Endothelial cell of umbilical vein (primary cell): ENCODE measurements around a stretch of chr17.

GRCh38 chr17:68383486-68384319 is 73.6 kb downstream of the WIPI1 start:
- PRO-cap: bidirectional peak, plus-strand start at chr17:68383713, minus-strand start at chr17:68383605; bidirectional peak, plus-strand start at chr17:68384109, minus-strand start at chr17:68384086
CAGE:
- cytosol, long polyA minus RNA: no peak
- cytosol, long polyA plus RNA: no peak
- long polyA plus RNA: no peak
- nucleus, long polyA minus RNA: no peak
- nucleus, long polyA plus RNA: no peak

DNA sequence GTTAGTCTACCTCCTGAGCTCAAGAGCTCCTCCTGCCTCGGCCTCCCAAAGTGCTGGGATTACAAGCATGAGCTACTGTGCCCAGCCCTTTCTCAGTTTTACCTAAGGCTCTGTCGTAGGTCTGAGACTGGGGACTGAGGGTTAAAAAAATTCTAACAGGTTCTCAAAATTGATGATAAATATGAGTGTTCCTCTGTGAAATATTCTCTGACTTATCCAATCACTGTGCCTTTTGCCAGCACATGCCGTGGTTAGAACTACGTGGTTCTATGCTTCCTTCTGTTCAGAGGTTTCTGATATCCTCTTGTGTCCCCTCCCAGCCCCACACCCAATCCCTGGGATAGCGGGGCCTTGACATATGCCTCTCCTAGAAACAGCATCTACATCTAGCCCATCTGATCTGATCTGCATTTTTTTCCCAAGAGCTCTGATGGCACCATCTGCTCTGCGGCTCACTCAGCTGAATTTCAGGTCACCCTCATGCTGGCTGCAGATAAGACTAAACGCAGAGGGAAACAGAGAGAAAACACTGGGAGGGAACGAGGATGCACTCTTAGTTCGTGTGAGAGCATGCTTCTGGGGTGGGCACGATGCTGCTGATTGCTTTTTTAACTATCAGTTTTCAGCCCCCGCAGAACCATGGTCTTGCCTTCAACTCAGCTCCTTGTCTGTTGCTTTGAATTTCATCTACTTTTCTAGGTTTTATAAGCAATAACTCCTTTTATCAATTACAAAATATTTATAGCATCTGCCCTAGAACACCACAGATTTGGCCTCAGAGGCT is 10.7 kb downstream of the WIPI1 start:
- PRO-cap: no peak
CAGE:
- cytosol, long polyA minus RNA: no peak
- cytosol, long polyA plus RNA: no peak
- long polyA plus RNA: no peak
- nucleus, long polyA minus RNA: no peak
- nucleus, long polyA plus RNA: no peak

DNA sequence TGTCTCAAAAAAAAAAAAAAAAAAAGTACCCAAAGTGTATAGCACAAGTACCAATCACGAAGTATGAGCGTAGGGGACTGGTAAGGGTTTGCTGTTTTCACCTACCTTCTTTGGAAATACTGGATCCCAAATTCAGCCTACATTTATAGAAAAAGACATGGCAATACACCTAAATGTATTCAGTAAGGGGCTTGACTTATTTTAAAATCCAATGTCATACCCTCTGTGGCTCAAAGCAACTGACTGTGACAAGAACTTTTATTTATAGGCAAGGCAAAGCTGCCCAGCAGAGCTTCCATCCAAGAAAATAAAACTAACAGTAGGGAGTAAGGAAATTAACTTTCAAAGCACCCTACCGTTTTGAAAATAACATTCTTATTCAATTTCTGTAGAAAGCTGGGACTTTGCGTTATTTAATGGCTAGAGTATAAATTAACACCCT is 1.9 kb downstream of the WIPI1 start:
- PRO-cap: no peak
CAGE:
- cytosol, long polyA minus RNA: no peak
- cytosol, long polyA plus RNA: no peak
- long polyA plus RNA: no peak
- nucleus, long polyA minus RNA: no peak
- nucleus, long polyA plus RNA: no peak

DNA sequence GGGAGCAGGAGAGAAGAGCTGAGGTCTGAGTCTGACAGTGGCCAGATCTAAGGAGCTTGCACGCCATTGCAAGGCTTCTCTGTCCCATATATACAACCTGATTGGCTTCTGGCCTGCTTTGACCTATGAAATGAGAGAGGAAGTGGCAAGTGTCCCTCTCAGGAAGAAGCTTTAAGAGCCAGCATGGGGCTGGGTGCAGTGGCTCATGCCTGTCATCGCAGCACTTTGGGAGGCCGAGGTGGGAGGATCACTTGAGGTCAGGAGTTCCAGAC is 24.0 kb upstream of the PRKAR1A start:
- PRO-cap: no peak
CAGE:
- cytosol, long polyA minus RNA: no peak
- cytosol, long polyA plus RNA: no peak
- long polyA plus RNA: no peak
- nucleus, long polyA minus RNA: no peak
- nucleus, long polyA plus RNA: no peak

GRCh38 chr17:68514683-68515246 is 2.5 kb downstream of the PRKAR1A start:
- PRO-cap: no peak
CAGE:
- cytosol, long polyA minus RNA: no peak
- cytosol, long polyA plus RNA: no peak
- long polyA plus RNA: no peak
- nucleus, long polyA minus RNA: no peak
- nucleus, long polyA plus RNA: no peak

DNA sequence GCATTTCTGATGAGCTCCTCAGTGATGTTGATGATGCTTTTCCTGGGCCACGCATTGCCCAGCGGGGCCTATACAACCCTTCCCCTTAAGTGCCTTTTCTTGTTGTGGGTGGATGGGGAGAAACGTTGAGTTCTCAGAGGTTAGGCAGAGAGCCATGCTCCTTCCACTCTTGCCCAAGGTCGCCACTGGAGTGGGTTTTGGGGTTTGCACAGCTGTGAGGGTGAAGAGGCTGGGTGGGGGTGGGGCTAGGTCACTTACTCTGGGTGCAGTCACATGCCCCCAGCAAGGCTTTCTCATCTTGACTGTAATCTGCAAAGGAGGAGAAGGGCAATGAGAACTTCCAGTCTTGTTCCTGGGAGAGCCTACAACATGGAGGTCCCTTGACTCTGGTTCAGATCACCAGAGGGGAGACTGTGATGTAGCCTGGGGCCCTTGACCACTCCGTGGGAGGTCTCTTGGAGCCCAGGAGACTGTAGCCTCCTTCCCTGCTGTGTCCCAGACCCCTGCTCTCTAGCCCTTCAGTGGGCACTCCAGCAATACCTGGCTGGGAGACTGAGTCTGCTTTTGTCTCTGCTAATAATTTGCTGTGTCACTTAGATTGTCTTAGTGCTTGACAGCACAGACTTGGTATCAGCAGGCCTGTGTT is 42.4 kb downstream of the PRKAR1A start:
- PRO-cap: no peak
CAGE:
- cytosol, long polyA minus RNA: no peak
- cytosol, long polyA plus RNA: no peak
- long polyA plus RNA: no peak
- nucleus, long polyA minus RNA: no peak
- nucleus, long polyA plus RNA: no peak

DNA sequence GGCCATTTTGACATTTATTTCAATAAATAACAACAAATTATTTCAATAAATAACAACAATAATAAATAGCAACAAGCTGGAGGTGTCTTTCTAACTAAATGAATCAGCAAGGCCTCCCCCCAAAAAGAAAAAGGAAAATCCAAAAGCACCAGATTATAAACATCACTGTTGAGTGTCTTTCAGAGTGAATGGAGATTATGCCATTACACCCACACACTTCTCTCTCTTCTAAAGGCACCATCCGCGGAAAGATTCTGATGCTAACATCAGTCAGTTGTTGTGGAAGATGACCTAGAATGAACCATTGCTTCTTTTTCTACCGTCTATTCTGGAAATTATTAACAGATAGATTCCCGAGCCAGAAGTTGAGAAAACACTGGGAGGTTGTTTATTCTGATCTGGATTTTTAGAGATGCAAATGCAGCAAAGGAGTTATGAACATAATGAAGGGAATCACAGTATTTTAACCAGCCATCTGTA is 60.8 kb upstream of the FAM20A start:
- PRO-cap: no peak
CAGE:
- cytosol, long polyA minus RNA: no peak
- cytosol, long polyA plus RNA: no peak
- long polyA plus RNA: no peak
- nucleus, long polyA minus RNA: no peak
- nucleus, long polyA plus RNA: no peak

GRCh38 chr17:68698693-68699159 is 97.6 kb upstream of the FAM20A start:
- PRO-cap: no peak
CAGE:
- cytosol, long polyA minus RNA: no peak
- cytosol, long polyA plus RNA: no peak
- long polyA plus RNA: no peak
- nucleus, long polyA minus RNA: no peak
- nucleus, long polyA plus RNA: no peak

GRCh38 chr17:68776844-68777515 is 175.8 kb upstream of the FAM20A start:
- PRO-cap: no peak
CAGE:
- cytosol, long polyA minus RNA: no peak
- cytosol, long polyA plus RNA: no peak
- long polyA plus RNA: no peak
- nucleus, long polyA minus RNA: no peak
- nucleus, long polyA plus RNA: no peak

- PRO-cap: no peak
CAGE:
- cytosol, long polyA minus RNA: no peak
- cytosol, long polyA plus RNA: no peak
- long polyA plus RNA: no peak
- nucleus, long polyA minus RNA: no peak
- nucleus, long polyA plus RNA: no peak
Observed at GRCh38 chr17:68790820-68791491, 164.2 kb downstream of the ABCA8 start.

- PRO-cap: no peak
CAGE:
- cytosol, long polyA minus RNA: no peak
- cytosol, long polyA plus RNA: no peak
- long polyA plus RNA: no peak
- nucleus, long polyA minus RNA: no peak
- nucleus, long polyA plus RNA: no peak
Observed at GRCh38 chr17:68993126-68993884, 38.1 kb upstream of the ABCA8 start.

DNA sequence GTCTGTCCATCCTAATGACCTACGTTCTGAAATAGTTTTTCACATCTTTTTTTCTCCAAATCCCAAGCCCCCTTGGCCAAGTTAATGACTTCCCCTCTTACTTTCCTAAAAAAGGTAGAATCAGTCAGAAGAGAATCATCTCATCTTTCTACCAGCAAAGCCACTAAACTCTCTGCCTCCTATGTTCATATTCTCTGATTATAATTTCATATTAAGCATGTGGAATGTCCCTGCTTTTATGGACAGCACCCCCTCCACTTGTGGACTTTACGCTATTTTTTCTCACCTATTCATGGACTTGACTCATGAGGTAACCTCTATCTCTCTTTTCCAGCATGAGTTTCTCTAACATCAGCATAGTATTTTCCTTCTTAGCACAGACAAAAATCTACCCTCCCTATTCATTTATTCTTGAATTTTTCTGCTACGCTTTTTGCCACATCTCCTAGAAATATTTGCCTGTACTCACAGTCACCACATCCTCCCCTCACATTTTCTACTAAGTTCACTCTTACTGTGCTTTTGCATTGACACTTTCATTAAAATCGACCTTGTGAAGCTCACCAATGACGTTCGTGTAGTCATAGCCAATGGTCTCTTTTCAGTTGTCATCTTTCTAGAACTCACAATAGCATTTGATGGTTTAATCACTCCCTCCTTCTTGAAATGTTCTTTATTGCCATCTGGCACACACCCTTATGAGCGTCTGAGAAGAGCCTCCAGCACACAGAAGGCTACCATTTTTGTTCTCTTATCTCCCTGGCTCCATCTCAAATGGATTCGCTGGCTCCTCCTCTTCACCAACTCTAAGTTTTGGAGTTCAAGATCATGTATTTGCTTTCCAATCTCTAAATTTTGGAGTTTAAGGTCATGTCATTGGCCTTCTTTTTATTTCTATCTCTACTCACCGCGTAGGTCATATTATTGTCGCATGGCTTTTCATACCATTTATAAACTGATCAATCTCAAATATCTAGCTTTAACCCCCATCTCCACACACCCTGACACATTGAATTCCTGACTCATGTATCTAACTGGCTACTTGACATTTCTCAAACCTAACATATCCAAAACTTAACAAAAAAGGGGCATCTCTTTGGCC is 39.7 kb upstream of the ABCA8 start:
- PRO-cap: no peak
CAGE:
- cytosol, long polyA minus RNA: no peak
- cytosol, long polyA plus RNA: no peak
- long polyA plus RNA: no peak
- nucleus, long polyA minus RNA: no peak
- nucleus, long polyA plus RNA: start-site peak on the minus strand centred at position 1,102 of the sequence, 34 bp wide, 53 and 41 reads in 2 replicates

GRCh38 chr17:69003888-69004185 is 48.6 kb upstream of the ABCA8 start:
- PRO-cap: no peak
CAGE:
- cytosol, long polyA minus RNA: no peak
- cytosol, long polyA plus RNA: no peak
- long polyA plus RNA: no peak
- nucleus, long polyA minus RNA: no peak
- nucleus, long polyA plus RNA: no peak

DNA sequence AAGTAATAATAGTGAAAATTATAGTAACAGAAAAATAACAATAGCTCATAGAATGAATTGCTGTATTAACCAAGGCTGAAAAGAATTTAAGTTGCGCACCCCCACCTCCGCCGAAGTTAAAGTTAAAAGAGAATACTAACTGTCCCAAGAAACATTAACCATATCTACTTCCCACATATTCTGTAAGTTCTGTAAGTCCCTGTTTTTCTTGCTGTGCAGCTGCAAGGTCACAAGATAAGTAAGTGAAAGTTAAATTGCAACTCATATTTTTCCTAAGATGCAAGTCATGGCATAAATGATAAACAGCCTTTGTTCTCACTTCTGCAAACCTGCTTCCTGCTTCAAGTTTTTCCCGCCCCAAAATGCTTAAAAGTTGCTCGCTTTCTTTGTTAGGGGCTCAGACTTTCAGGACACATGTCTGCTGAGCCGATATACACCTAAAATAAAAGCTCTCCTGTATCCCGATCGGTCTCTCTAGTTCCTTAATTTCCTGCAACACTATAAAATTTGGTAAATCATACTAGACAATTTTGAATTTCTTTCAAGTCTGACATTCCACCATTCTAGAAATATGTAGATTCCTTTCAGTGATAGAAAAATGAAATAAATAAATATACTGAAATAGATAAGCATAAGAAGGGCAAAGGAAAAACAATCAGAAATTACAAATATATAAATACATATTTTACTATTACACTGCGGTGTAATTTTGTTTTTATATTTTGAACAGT is 32.7 kb upstream of the ABCA9 start:
- PRO-cap: bidirectional peak, plus-strand start at position 382 of the sequence, minus-strand start at position 240 of the sequence
CAGE:
- cytosol, long polyA minus RNA: no peak
- cytosol, long polyA plus RNA: no peak
- long polyA plus RNA: no peak
- nucleus, long polyA minus RNA: no peak
- nucleus, long polyA plus RNA: no peak

GRCh38 chr17:69327412-69327994 is 570 bp upstream of the ABCA5 start:
- PRO-cap: unidirectional peak, minus-strand start at chr17:69327673
CAGE:
- cytosol, long polyA minus RNA: no peak
- cytosol, long polyA plus RNA: no peak
- long polyA plus RNA: no peak
- nucleus, long polyA minus RNA: no peak
- nucleus, long polyA plus RNA: no peak

GRCh38 chr17:69573269-69573804 is 158.8 kb downstream of the MAP2K6 start:
- PRO-cap: no peak
CAGE:
- cytosol, long polyA minus RNA: no peak
- cytosol, long polyA plus RNA: no peak
- long polyA plus RNA: no peak
- nucleus, long polyA minus RNA: no peak
- nucleus, long polyA plus RNA: no peak

GRCh38 chr17:69654797-69655384 is 240.4 kb downstream of the MAP2K6 start:
- PRO-cap: no peak
CAGE:
- cytosol, long polyA minus RNA: no peak
- cytosol, long polyA plus RNA: no peak
- long polyA plus RNA: no peak
- nucleus, long polyA minus RNA: no peak
- nucleus, long polyA plus RNA: no peak

DNA sequence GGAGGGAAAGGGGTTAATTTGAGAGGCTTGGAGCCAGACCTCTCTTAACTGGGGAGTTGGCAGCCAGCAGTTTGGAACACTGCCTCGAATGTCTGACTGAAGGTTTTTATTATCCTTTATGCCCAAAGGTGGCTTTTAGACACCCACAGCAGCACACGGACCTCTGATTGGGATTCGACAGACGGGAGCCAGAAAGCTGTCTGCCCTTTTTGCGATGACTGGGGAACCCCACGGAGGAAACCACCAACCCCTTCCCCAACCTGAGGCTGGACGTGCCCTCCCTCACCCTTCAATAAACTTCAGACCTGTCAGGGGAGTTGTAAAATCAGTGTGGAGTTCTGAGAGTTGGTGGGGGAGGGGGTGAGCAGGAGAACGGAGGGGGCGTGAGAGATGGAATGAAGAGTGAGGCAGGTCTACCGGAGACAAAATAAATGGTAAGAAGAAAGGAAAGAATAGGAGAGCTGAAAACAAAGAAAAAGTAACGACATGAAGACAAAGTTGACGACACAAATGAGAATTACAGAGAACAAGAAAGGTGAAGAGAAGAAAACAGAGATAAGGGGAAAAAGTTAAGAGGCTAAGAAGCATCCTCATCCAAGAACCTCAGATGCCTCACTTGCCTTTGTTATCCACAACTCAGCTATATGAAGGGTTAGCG is 833.3 kb upstream of the SOX9 start:
- PRO-cap: no peak
CAGE:
- cytosol, long polyA minus RNA: no peak
- cytosol, long polyA plus RNA: no peak
- long polyA plus RNA: no peak
- nucleus, long polyA minus RNA: no peak
- nucleus, long polyA plus RNA: no peak

GRCh38 chr17:71966196-71966850 is 154.5 kb upstream of the SOX9 start:
- PRO-cap: no peak
CAGE:
- cytosol, long polyA minus RNA: no peak
- cytosol, long polyA plus RNA: no peak
- long polyA plus RNA: no peak
- nucleus, long polyA minus RNA: no peak
- nucleus, long polyA plus RNA: no peak

GRCh38 chr17:72151068-72151421 is 30.2 kb downstream of the SOX9 start:
- PRO-cap: no peak
CAGE:
- cytosol, long polyA minus RNA: no peak
- cytosol, long polyA plus RNA: no peak
- long polyA plus RNA: no peak
- nucleus, long polyA minus RNA: no peak
- nucleus, long polyA plus RNA: no peak